Foreskin fibroblast (primary cell): ENCODE results near the gene RAP2A.

DNA sequence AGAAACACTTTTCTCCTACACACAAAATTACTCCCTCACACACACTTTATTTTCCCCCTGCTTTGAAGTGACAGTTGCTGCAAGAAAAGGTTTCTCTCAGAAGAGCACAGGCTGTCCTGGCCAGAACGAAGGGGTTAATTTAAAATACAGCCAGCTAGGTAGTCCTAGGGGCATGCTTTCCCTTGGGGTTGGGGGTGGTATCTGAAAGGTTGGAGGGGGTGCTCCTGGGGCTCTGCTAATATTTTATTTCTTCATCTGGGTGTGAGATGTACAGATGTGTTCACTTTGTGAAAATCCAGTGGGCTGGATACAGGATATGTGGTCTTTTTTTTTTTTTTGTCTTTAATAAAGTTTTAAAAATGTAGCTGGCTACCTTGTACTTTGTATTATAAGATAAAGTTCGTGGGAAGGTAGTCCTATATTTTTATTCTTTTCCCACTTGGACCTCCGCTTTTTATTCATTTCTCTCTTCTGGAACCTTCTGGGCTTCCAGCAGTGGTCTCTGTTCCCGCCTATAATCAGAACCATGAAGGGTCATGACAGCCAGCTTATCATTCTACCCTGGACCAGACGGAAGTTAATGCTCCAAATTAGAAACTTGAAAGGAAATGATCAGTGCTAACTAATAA lies 14.2 kb downstream of the MBNL2 start:
- RRBS = no CpG with 5 or more reads among the region's 5 CpGs

DNA sequence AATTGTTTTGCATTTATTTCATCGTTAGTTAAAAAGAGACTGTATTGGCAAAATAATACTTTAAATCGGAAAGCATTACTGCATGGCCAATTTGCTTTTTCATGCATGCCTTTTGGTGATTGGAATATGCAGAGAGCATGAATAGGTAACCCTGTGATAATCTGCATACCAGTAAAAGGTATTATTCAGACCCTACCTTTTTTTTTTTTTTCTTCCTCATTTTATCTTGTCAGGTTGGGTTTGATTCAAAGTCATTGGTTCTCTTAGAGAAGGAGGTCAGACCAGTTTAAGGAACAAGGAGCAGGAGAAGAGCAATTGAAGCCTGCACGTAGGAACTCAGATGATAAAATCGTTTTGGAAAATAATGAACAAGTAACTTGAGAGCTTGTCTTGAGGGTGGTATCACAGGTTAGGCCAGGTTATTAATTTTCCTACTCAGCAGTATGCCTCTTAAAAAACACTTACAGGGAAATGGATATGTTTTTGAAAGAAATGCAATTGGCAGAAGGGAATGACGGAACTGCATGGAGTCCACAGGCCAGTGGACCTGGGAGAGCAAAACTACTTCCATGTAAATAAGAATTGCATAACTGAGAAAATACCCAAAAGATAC lies 34.9 kb downstream of the MBNL2 start:
- RRBS = no CpG with 5 or more reads among the region's 5 CpGs

DNA sequence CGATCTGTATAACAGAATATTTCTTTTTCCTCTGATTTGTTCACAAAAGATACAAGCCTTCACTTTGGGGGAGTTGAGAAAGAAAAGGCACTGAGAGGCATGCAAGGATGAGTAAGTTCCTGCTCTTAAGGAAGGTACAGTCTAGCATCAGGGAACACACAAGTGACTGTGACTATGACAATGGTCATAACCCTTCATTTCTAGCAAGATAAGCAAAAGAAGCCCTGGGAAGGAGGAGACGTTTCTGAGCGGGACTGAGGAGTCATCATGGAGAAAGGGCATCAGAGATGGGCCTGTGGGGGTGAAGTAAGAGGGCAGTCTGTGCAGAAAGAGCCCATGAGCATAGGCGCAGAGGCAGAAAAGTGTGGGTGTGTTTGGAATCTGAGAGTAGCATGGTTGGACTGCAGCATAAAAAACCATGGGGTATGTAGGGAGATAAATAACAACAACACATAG lies 86.6 kb downstream of the MBNL2 start:
- RRBS = no CpG with 5 or more reads among the region's 4 CpGs

- RRBS = no CpG with 5 or more reads among the region's 7 CpGs
Observed at GRCh38 chr13:97309459-97310224, 87.5 kb downstream of the MBNL2 start.

GRCh38 chr13:97371116-97371938 lies 62.6 kb upstream of the RAP2A start:
- RRBS = no CpG with 5 or more reads among the region's 8 CpGs

DNA sequence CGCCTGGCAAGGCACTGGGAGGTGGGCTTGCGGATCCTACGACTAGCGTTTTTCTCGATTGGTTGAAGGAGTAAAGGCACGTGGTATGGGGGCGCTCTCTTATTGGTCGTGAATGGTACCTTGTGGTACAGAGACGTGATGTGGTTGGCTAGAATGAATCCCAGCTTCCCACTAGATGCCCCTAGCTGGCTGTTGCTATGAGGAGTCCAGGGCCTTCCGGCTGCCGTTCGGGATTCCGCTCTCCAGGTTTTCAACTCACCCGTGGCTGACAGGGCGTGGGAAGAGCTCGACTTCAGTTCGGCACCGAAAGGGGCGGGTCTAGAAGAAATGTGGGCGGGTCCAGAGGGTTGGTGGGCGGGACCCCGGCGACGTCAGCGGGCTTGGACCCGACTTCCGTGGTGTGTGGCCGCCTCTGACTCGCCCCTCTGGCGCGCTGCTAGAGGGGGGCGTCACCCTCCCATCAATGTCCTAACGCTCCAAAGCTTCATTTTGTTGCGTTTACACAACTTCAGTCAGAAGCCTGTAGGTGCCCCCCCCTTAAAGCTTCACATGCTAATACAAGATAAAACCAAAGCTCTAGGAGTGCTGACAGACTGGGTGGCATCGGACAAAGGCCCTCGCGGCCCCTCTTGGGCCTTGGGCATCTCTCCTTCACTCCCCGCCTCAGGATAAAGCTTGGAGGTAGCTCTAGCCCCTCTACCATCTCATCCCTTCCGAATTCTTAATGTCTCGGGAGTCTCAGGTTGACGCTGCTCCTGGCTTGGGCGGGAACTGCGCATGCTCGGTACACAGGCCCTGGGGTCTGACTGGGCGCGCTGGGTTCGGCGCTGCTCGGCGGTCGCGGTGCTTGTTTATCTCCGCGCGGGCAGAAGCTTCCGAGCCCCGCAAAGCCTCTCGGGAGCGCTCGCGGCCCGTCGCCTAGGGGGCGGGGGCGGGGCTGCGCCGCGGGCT lies 619 bp upstream of the RAP2A start:
- RRBS = no CpG with 5 or more reads among the region's 68 CpGs

GRCh38 chr13:97434026-97434267 lies at the start of gene RAP2A:
TSS of gene RAP2A (plus strand) at chr13:97434169.
- RRBS = no CpG with 5 or more reads among the region's 43 CpGs

GRCh38 chr13:98105835-98106393 lies 37.0 kb upstream of the FARP1 start:
- RRBS = no CpG with 5 or more reads among the region's 3 CpGs

GRCh38 chr13:98225970-98226723 lies 49.1 kb upstream of the RNF113B start:
- RRBS = no CpG with 5 or more reads among the region's 9 CpGs

DNA sequence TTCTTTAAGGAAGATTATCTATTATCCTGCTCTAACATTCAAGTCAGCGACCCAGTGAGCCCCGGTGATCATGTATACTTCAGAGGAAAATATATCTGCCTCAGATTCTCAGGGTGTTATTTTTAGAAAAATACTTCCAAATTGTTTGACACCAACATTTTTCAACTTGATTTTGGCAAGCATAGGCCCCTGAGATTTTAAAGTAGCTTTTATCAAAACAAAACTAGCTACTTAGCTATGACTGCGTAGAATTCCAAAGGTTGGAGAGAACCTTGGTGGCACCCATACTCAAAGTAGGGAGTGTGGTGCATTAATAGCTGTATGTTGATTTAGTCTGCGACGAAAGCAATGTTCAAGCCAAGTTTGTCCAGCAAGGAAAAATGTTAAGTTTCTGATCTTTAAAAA lies 75.7 kb upstream of the RNF113B start:
- RRBS = no CpG with 5 or more reads among the region's 5 CpGs

GRCh38 chr13:98267102-98267626 lies 90.1 kb upstream of the RNF113B start:
- RRBS = no CpG with 5 or more reads among the region's 11 CpGs

- RRBS = no CpG with 5 or more reads among the region's 10 CpGs
Observed at GRCh38 chr13:98385588-98386113, 191.3 kb downstream of the STK24 start.

DNA sequence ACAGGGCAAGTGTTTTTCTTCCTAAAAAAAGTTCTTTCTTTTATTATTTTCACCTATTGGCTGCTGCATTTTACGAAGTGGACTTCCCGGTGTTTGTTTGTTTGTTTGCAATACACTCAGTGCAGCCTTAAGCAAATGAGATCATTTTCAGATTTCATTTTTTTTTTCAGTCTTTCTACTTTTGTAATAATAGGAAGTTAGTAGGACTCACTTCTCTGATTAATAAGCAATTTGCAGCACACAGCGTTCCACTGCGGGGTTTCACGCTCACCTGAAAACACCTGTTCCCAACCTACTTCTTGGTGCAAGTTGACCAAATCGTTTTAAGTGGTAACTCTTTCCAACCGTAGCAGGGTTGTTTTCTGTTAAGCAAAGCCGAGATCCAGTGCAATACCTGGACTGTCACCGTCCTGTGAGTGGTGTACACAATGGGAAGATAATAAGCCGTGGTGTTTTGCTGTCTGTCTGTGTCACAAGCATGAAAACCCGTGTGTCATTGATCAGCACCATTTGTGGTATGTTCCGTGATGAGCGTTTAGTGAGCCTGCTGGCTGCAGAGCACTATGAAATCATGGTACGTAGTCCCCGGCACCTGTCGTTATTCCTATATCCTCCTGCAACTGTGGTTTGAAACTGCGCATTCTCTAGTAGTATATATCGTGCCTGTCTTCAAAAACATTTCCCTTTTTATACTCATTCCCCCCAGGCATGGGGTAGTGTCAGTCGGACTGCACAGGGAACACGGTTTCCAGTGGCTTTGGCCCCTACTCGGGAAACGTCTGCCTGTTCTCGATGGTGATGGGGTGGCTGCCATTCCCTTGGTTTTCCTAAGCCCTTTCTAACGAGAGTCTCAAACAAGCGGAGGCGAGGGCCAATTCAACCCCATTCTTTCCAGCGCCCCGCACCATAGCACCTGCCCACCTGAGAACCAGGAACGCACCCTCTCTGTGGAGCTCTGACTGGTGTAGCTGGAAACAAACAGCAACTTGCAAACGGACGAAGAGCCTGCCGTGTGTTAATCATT lies 127.9 kb downstream of the STK24 start:
- RRBS = no CpG with 5 or more reads among the region's 32 CpGs

GRCh38 chr13:98471943-98472573 lies 104.8 kb downstream of the STK24 start:
- RRBS = no CpG with 5 or more reads among the region's 15 CpGs

DNA sequence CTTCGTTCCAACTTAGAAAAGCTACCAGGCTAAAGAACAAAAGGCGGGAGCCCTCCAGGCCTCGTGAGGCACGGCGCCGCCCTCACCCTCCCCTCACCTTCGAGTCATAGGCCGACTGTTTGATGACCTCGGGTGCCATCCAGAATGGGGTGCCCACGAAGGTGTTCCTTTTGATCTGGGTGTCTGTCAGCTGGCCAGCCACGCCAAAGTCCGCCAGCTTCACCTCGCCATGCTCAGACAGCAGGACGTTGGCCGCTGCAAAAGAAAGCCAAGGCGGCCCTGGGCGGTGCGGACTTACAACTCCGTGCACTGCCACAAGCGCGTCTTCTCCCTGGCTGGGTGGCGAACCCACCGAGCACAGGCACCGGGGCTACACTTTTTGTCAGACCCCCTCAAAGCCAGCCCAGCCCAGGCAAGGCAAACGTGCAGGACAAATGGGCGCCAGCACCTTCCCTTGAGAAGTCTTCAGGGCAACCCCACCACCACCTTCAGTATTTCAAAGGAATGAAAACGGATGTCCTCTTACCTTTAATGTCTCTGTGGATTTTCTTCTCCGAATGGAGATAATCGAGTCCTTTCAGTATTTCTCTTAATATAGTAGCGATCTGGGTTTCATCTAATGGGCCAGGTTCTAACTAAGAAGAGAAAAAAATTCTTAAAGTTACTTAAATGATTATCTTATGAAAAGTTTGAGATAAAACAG lies 102.0 kb downstream of the STK24 start:
- RRBS = no CpG with 5 or more reads among the region's 30 CpGs

DNA sequence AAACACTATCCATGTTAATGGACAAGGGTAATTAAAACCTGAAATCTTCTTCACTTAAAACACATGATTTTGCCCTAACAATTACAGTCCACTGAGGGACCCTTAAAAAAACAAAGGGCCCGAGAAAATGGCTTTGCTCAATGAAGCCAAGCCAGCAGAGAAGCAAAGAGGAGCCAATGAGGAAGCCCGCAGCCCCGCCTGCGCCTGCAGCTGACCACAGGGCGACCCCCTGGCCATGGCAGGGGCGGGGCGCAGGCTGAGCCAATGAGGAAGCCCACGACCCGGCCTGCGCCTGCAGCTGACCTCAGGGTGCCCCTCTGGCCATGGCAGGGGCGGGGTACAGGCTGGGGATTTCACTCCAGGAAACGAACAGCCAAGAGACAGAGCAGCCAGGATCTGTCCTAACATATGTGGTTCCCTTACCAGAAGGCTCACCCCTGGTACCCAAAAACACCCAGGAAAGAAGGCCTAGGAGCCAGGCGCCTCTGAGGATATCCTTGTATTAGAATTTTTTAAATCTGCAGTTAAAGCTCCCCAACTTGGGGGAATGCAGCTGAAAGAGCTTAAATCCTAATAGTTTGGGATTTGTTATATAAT lies 101.4 kb downstream of the STK24 start:
- RRBS = no CpG with 5 or more reads among the region's 13 CpGs

DNA sequence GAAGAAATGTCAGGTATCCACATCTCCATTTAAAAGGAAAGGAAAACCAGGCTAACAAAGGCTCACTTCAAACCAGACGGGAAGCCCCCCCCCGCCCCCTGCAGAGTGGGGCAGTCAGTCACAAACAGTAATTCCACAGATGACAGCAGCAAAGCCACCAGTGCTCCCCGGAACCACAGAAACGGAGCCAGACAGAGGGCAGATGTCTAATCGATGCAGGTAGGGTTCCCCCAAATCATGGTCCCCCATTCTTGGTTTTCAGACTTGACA lies 100.8 kb downstream of the STK24 start:
- RRBS = no CpG with 5 or more reads among the region's 5 CpGs

- RRBS = no CpG with 5 or more reads among the region's 22 CpGs
Observed at GRCh38 chr13:98484348-98485395, 92.2 kb downstream of the STK24 start.

- RRBS = no CpG with 5 or more reads among the region's 18 CpGs
Observed at GRCh38 chr13:98495445-98496703, 81.0 kb downstream of the STK24 start.

- RRBS = no CpG with 5 or more reads among the region's 4 CpGs
Observed at GRCh38 chr13:98503435-98503753, 73.5 kb downstream of the STK24 start.